GM06990 (cell line): Measurements from ENCODE around the gene MAP2K3.

- RRBS: 5% methylated on average over 33 of the region's 75 CpGs
These were observed at the start of gene MAP2K3 for GRCh38 chr17:21284467-21285437. Gene MAP2K3 (plus strand): TSS chr17:21284711.

- RRBS: no CpG with 5 or more reads among the region's 11 CpGs
These were observed 2.6 kb downstream of the MAP2K3 start for GRCh38 chr17:21286823-21287746.

- RRBS: no CpG with 5 or more reads among the region's 24 CpGs
These were observed 18.6 kb downstream of the MAP2K3 start for GRCh38 chr17:21302842-21303712.

GRCh38 chr17:21419059-21420111 lies 43.2 kb downstream of the KCNJ12 start:
- RRBS: no CpG with 5 or more reads among the region's 30 CpGs

DNA sequence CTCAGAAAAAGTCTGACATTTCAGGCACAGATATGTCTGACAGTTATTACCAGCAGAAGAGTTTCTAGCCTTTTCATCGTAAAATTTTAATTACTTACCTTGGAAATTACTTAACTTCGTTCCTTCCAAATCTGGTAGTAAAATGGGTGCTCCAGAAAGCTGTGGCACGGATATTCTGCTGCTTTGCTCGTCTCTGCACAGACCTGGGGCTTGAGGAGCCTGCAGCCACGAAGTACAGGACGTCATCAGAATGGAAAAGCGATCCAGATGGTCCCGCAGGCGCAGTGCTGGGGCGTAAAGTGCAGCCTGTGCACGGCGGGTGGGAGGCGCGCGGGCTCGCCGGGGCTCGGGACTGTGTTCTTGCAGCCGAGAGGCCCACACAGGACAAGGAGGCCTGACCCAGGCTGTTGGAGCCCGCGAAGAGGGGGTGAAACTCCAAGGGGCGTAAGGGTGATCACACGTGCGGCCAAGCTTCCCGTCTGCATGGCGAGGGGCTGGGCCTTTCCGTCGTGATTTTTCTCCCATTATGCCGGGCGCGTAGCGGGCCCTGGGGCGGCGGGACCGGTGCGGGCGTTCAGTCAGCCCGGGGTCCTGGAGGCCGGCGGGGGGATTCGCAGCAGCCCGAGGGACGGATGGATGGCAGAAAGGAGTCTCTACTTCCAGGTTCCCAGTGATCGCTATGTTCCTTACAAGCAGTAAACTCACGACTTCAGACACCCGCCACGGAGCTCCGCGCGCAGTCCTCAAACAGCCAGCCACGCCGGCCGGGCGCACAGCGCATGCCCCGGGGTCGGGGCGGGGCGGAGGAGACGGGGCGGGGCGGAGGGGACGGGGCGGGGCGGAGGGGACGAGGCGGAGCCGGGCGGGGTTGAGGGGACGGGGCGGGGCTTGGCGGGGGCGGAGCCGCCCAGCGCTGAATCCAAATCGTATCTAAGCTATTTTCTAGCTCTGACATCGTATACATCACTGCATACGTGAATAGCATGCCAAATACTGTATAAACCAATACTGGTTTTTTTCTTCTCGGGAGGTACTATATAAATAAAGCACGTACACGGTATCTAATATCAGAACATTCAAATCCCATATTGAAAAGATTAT lies 141.1 kb upstream of the KCNJ18 start:
- RRBS: 11% methylated on average over 12 of the region's 81 CpGs

- RRBS: no CpG with 5 or more reads among the region's 23 CpGs
These were observed 831.9 kb downstream of the KCNJ18 start for GRCh38 chr17:22523975-22524819.

DNA sequence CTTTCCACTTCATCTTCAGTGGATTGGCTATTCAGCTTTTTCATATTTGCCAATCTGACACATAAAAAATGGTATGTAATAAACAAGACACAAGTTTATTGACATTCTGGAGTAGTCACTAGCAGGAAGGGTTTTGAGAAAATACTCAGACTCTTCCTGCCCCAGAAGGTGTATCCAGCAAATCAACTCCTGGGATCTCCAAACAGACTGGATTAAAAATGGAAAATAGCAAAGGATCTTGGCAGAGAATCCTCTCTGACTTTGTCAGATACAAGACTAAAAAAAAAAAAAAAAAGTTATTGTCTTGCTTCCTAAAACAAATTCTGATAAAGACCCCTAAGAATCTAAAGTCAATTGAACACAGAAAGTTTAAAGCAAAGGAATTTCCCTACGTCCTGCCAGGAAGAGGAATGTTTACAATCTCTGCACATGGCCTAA lies 37.4 kb upstream of the WSB1 start:
- RRBS: no CpG with 5 or more reads among the region's 1 CpG

DNA sequence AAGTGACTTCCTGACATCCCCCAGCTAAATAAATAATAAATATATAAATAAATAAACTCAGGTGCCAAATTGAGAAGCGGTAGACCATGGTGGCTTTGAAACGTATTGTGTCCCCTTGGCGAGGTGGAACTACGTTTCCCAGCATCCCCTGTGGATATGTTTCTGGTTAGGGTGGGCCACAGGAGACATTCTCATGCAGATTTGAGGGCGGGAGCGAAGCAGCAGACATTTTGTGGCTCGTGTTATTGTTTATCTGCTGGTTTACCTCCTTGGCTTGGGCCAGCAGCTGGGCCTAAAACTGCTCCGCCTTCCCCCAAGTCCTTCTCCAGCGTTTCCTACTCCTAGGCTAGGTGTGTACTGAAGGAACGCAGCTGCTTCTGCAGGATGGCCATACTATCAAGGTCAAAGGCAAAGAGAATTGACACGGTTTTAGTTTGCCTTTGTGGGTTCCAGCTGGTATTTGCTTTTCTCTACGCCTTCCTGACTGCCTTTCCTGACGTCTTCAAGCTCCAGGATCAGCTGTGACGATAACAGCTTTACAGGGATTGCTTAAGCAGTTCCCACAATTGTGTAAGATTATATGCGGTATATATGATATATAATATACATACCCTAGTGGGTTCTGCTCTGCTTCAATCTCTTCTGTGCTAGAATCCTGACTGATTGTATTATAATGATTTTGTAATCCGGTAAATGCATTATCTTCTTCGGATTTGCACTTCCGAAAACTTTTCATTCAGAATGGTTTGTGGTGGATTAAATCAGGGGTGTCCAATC lies 17.2 kb upstream of the WSB1 start:
- RRBS: no CpG with 5 or more reads among the region's 18 CpGs

GRCh38 chr17:27302995-27303901 lies 9.3 kb downstream of the WSB1 start:
- RRBS: no CpG with 5 or more reads among the region's 7 CpGs

GRCh38 chr17:27313031-27313764 lies 19.3 kb downstream of the WSB1 start:
- RRBS: no CpG with 5 or more reads among the region's 5 CpGs

DNA sequence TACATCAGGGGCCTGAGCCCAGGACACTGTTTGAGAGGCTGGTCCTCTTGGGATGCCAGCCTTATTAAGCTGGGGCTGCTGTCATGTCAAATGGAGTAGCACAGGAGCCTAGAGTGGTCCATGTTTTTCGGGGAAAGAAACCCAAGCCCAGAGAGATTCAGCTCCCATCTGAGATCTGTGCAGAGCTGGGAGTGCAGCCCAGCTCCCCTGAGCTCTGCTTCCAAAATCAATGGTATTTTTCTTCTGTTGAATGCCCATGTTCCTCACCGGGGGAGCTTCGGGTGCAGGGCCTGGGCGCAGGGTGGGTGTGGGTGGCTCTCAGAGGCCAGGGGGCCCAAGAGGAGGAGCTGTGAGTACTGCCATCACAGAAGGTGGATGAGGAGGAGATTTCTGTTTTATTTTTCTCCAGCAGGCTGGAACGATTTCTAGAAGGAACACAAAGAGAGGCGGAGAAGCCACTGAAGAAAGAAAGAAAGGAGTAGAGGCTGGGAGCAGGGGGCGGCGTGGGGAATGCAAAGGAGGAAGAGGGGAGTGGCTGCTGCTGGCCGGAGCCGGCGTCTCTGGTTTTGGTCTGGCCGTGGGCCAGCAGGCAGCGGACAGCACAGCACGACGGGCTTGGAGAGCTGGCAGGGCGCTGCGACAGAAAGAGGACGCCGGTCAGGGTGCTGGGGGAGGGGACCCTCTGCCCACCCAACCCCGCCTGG lies 76.3 kb upstream of the KSR1 start:
- RRBS: 33% methylated on average over 3 of the region's 20 CpGs

- RRBS: no CpG with 5 or more reads among the region's 22 CpGs
These were observed 951 bp downstream of the KSR1 start for GRCh38 chr17:27457135-27457662.

DNA sequence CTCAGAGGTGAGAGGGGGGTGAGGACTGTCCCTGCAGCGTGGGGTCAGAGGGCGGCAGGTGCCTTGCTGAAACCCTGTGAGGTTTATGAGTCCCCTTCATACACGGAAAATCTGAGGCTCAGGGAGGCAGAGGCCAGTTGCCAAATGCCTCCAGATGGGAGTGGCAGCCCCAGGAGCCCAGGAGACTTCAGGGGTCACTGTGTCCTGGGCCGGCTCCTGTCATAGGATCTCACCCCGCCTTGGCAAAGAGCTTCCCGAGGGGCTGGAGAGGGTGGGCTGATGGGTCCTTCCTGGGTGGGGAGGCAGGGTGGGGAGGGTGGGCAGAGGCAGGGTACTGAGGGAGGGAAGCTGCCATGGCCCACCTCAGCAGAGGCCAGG lies 965 bp downstream of the LGALS9 start:
- RRBS: no CpG with 5 or more reads among the region's 6 CpGs

DNA sequence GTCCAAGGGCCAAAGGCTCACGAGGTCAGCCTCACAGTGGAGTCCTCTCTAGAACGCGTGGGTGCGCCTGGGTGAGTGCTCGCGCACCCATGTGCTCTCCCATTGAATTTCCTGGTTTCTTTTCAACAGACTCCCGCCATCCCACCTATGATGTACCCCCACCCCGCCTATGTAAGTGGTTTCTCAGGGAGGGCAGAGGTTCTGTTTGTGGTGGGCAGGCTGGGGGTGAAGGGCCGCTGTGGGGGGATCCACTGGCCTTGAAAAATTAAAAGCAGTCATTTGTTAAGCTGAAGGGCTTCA lies 15.4 kb downstream of the LGALS9 start:
- RRBS: no CpG with 5 or more reads among the region's 9 CpGs

GRCh38 chr17:27919164-27919500 lies 26.0 kb upstream of the LYRM9 start:
- RRBS: no CpG with 5 or more reads among the region's 5 CpGs

DNA sequence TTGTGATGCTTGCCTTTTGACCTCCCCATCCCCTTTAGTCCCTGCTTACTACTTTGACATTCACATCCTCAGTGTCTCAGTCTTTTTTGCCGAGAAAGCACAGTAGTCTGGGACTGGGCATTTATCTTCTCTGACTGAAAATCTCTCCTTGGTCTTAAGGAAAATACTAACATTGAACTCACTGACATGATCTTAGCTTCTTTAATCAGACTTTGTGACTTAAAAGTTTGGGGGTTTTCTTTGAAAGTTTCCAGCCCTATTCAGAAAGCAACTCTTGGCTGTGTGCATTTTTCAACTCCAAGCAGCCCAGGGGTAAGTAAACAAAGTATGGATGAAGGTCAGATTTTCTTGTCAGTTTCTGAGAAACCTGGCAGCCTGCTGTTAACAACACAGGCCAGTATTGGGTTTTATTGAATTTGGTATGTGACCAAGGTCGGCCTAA lies 10.9 kb downstream of the POLDIP2 start:
- RRBS: no CpG with 5 or more reads among the region's 2 CpGs

GRCh38 chr17:28577509-28578669 lies 1.2 kb upstream of the ALDOC start:
- RRBS: no CpG with 5 or more reads among the region's 12 CpGs

GRCh38 chr17:28612212-28612597 lies 1.8 kb downstream of the RSKR start:
- RRBS: no CpG with 5 or more reads among the region's 4 CpGs

DNA sequence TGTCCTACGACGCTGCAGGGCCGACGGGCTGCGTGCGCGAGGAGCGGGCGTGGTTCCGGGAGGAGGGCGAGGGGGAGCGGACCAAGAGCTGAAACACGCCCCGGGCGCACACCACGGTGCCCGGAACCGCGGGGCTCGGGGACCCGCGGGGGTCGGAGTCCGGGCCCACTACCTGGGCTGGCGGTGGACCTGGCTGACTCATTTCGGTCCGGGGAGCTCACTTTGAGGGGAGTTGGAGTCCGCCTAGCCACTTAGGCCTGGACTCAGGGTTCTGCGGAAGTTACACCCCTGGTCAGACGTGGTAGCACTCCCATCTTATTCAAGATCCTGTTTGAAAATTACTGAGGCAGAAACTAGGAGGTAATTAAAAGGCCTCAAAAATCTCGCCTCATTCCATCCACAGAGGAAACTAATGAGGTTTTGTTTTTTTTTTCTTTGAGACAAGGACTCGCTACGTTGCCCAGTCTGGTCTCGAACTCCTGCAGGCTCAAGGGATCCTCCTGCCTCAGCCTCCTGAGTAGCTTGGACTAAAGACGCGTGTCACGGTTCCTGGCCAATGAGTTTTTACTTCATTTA lies 383 bp upstream of the BLTP2 start:
- RRBS: 3% methylated on average over 16 of the region's 37 CpGs

GRCh38 chr17:28807971-28808619 lies 34.5 kb downstream of the FAM222B start:
- RRBS: no CpG with 5 or more reads among the region's 2 CpGs